ENCODE measurements around a stretch of chr1.

GRCh38 chr1:237524125-237524555 lies 366.6 kb downstream of the ZP4 start:
- PRO-cap, 3 experiments, result no peak in any of the 3 experiments
- RRBS, result no CpG with 5 or more reads among the region's 2 CpGs

GRCh38 chr1:237729868-237730427 lies 160.8 kb downstream of the ZP4 start:
- PRO-cap, 3 experiments, result no peak in any of the 3 experiments
- RRBS, result no CpG with 5 or more reads among the region's 6 CpGs

DNA sequence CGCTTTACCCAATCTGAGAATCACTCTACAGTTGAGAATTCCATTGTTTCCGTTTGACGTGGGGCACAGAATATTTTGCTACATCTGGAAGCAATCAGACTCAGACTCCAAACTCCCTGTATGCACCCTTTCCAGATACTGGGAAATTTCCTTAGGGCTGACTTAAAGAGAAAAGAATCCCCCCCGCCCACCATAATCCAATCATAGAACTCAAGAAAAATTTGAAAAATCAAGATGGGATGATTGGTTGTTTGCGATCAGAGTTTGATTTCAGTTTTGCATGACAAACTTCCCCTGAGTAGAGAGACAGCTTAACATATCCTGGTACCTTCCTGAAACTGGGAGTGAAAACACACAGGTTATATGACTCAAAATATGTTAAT lies 699.4 kb upstream of the ZP4 start:
- PRO-cap, 3 experiments, result no peak in any of the 3 experiments
- RRBS, result no CpG with 5 or more reads among the region's 5 CpGs

DNA sequence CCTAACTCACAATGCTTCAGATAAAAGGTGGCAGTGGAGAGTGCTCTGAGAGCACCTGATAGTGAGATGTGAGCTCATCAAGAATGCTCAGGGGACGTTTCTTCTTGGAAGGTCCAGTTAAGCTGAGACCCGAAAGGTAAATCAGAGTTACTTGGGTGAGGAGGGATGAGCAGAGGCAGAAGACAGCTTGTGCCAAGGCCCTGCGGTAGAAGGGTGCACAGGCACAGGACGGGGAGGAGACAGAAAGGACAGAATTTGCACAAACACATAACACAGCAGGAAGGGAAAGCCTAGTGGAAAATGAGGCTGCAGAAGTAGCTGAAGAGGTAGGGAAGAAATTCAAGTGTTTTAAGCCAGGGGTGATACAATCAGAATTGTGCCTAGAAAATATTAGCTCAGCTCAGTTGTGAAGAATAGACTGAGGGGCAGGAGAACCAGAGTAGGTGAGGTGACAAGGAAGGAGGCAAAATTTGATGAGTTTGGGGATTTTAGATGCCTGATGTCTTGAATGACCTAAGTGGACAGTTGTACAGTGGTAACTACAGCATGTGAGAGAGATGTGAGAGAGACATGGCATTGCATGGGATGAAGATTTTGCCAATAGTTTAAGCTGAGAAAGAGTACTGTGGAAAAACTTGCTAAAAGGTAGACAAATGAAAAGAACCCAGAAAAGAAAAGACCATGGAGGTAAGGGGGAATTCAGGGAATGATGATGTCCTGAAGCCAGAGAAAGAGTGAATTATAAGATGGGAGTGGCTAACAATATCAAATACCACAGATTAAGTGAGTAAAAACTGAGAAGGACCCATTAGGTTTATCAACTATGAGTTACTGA lies 328.2 kb downstream of the CHRM3 start:
- PRO-cap, 3 experiments, result no peak in any of the 3 experiments
- RRBS, result no CpG with 5 or more reads among the region's 4 CpGs

GRCh38 chr1:239731069-239731595 lies 344.8 kb downstream of the CHRM3 start:
- PRO-cap, 3 experiments, result no peak in any of the 3 experiments
- RRBS, result no CpG with 5 or more reads among the region's 5 CpGs

- PRO-cap, 3 experiments, result no peak in any of the 3 experiments
- RRBS, result 11% methylated on average over 17 of the region's 30 CpGs
These were observed 94.4 kb upstream of the FMN2 start for GRCh38 chr1:239997273-239997751.

GRCh38 chr1:240285108-240285450 lies 193.4 kb downstream of the FMN2 start:
- PRO-cap, 3 experiments, result no peak in any of the 3 experiments
- RRBS, result no CpG with 5 or more reads among the region's 4 CpGs

GRCh38 chr1:240619755-240620289 lies 7.9 kb upstream of the GREM2 start:
- PRO-cap, 3 experiments, result no peak in any of the 3 experiments
- RRBS, result no CpG with 5 or more reads among the region's 16 CpGs

- PRO-cap, 3 experiments, result no peak in any of the 3 experiments
- RRBS, result no CpG with 5 or more reads among the region's 6 CpGs
These were observed 1.4 kb downstream of the KMO start for GRCh38 chr1:241533274-241534248.

DNA sequence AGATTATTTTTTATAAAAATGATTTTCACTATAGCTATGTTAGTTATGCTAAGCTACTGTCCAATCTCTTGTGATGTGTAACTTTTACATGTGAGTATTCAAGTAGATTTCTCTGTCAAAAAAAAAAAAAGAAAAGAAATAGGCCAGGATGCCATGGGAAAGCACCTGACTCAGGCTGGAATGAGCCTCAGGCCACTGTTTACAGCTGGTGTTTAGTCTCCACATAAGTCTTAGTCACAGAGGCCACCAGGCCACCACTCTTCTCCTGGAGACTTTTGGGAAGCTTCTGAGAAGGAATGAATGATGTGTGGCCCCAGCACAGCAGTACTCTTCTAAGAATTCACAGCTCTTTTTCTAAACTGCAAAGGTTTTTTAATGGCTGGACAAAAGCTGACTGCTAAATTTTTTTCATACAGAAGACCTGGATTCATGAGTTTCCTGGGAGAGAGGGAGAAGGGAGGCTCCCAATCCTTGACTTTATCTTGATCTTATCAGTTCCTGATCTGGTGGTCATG lies 48.8 kb downstream of the CHML start:
- PRO-cap, 3 experiments, result no peak in any of the 3 experiments

- PRO-cap, 3 experiments, result no peak in any of the 3 experiments
- RRBS, result no CpG with 5 or more reads among the region's 23 CpGs
These were observed 732 bp downstream of the EXO1 start for GRCh38 chr1:241848473-241849399.

- PRO-cap, 3 experiments, result no peak in any of the 3 experiments
- RRBS, result no CpG with 5 or more reads among the region's 5 CpGs
These were observed 259.6 kb upstream of the PLD5 start for GRCh38 chr1:242784019-242784664.

- PRO-cap, 3 experiments, result no peak in any of the 3 experiments
- RRBS, result no CpG with 5 or more reads among the region's 7 CpGs
These were observed 141.0 kb downstream of the CEP170 start for GRCh38 chr1:243113911-243114579.

- PRO-cap, 3 experiments, result no peak in any of the 3 experiments
- RRBS, result no CpG with 5 or more reads among the region's 1 CpG
These were observed 8.3 kb downstream of the CEP170 start for GRCh38 chr1:243246751-243247262.

GRCh38 chr1:243499066-243499598 lies 243.3 kb downstream of the SDCCAG8 start:
- PRO-cap, 3 experiments, result no peak in any of the 3 experiments
- RRBS, result no CpG with 5 or more reads among the region's 5 CpGs

DNA sequence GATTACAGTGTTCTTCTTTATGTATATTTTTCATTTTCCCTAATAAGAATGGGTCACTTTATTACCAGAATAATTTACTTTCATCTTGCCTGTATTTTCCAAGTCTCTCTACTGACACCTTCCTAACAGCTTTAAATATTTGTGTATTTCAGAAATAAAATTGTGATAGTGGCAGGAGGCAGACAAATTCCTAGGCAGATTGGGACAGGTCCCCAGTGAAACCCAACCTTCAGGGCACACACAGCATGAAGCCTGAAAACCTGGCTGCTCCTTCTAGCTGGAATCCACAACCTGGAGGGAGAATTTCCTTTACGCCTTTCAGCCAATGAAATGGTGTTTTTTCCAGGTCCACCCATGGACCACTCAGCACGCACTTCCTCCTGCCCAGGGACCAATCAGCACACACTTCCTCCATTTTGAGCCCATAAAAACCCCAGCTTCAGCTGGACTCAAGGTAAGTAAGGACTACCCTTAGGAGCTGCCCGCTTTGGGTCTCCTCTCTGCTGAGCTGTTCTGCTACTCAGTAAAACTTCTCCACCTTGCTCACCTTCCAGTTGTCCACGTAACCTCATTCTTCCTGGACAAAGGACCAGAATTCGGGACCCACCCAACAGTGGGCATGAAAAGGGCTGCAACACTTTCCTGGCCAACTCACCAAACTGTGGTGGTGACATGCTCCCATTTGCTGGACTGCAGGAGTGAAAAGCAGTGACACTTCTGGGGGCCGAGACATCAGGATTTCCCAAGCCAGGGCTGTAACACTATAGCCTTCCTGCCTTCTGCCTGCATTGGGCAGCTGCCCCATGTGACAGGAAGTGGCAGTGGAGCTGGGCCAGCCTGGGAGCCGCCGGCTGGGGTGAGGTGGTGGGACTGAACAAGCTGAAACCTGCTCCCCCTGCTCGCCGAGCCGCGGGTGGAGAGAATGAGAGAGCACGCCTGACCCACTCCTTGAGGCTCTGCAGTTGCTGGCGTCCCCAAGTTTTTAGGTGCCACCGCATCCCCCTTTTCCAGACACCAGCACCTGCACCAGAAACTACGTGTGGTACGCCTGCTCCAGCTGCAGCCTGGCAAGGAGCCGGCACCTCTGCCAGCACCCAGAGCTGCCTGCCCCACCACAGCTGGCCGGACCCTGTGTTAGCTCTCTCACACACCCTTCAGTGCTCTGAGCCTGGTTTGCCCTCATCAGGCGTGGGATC lies 119.8 kb downstream of the AKT3 start:
- PRO-cap, 3 experiments, result no peak in any of the 3 experiments
- RRBS, result 80% methylated on average over 1 of the region's 20 CpGs

DNA sequence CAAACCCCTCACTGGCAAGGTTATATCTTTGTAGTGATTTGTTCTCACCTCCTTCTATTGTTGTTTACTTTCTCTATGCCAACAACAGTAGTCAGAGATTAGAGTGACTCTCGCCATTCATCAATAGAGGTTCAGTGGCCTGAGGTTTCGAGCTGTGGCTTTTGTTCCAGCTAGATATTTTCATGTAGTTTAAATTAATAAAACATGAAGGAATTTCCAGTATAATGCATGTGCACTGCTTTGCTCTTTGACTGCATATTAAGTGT lies 77.0 kb upstream of the AKT3 start:
- PRO-cap, 3 experiments, result no peak in any of the 3 experiments
- RRBS, result no CpG with 5 or more reads among the region's 2 CpGs

DNA sequence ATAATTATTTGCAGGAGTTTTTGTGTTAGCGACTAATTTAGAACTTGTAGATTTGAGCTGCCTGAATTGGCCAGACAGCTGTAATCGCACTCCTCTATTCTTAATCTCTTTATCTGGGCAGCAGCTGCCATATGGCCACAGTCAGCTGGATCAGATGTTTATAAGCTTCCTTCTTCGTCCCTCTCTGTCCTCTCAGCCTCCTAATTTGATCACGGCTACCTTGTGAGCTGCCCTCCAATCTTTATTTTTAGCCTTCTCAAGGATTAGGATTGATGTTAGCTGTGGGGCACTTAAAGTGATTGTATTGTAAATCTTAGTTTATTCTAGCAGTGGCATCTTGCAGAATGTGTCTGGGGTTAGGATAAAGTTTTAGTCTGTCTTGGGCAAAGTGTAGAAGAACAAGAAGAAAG lies 978 bp downstream of the ZBTB18 start:
- PRO-cap, 3 experiments, result no peak in any of the 3 experiments
- RRBS, result no CpG with 5 or more reads among the region's 4 CpGs

- PRO-cap, 3 experiments, result no peak in any of the 3 experiments
- RRBS, result no CpG with 5 or more reads among the region's 7 CpGs
These were observed 2.2 kb downstream of the ZBTB18 start for GRCh38 chr1:244053343-244053708.

DNA sequence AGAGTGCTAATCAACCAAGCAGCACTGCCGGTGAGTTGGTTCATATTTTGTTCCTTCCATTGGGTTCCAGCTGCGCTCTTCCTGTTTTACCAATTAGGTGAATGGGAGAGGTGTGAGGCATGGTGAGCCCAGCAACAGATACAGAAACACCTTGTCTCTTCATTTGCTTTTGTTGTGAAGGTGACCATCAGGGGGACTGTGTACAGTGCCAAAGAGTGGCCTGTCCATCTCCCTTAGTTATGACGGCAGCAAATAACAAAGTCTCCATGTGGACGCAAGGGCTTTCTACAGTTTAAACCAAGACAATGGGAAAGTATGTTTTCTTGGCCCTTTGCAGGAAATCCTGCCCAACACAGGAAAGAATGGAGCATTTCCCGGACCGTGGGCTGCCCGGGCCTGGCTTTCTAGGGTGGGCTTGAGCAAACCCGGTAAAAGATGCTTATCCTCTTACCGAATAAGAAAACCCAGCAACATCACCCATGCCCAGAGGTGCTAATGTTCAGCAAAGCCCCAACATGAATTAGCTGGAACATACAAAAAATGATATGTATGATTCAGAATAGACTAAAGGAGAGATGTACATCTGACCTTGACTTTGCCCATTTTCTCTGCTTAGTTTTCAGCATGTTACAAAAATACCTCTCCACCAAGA lies 87.3 kb downstream of the ZBTB18 start:
- PRO-cap, 3 experiments, result no peak in any of the 3 experiments
- RRBS, result 96% methylated on average over 1 of the region's 9 CpGs

Data from breast (tissue), 4 donors.